Measurements from ENCODE around the genes DHX40, RPS6KB1 and TBX4.

- RRBS = 18% methylated on average over 12 of the region's 61 CpGs
These were observed at the start of gene DHX40 for GRCh38 chr17:59565315-59566014. Gene DHX40, plus strand, starts transcription at chr17:59565610.

DNA sequence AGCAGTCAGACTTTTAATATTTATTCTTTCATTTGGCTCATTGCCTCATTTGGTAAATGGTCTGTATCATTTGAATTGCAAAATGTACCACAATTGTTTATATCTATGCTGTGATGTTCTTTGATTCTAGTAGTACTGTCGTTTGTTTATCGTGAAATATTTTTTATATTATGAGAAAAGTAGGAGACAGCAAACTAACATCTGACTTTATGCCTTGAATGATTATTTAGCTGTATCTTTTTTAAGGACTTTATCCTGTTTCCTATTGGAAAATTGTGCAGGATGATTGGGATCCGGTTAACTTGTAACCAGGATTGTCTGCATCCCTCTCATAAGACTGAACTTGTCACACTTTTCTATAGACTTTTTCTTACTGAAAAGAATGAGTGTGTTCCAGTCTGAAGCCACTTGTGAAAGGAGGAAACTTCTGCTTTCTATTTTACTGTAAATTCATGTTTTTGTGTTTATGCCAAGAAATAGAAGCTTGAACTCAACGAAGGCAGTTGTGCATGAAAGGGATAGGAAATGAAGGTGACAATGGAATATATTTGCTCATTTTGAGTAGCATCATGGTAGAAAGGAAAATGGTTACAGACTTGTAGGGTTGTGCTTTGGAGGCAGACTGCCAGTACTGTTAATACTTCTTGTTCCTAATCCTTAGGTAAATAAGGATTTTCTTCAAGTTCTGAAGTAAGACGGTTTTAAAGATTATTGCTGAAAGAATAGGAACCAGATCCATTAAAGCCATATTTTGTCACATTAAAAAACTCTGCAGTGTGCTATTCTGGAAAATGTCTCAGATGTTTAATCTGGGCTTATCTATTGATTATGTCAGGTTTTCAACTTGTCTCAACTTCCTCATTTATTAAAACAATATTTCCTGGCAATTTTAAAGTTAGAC lies 8.0 kb downstream of the CLTC start:
- RRBS = no CpG with 5 or more reads among the region's 5 CpGs

- RRBS = no CpG with 5 or more reads among the region's 6 CpGs
These were observed 28.4 kb downstream of the CLTC start for GRCh38 chr17:59647954-59648605.

DNA sequence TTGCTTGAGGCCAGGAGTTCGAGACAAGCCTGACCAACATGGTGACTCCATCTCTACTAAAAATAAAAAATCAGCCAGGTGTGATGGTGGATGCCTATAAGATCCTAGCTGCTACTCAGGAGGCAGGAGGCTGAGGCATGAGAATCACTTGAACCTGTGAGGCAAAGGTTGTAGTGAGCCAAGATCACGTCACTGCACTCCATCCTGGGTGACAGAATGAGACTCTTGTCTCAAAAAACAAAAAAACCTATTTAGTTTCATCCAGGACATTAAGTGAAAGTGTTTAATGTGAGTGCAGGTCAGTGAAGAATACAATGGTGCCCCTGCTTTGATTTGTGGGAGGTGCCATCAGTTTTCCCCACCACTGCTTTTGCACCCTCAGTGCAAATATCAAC lies 11.8 kb downstream of the PTRH2 start:
- RRBS = no CpG with 5 or more reads among the region's 2 CpGs

DNA sequence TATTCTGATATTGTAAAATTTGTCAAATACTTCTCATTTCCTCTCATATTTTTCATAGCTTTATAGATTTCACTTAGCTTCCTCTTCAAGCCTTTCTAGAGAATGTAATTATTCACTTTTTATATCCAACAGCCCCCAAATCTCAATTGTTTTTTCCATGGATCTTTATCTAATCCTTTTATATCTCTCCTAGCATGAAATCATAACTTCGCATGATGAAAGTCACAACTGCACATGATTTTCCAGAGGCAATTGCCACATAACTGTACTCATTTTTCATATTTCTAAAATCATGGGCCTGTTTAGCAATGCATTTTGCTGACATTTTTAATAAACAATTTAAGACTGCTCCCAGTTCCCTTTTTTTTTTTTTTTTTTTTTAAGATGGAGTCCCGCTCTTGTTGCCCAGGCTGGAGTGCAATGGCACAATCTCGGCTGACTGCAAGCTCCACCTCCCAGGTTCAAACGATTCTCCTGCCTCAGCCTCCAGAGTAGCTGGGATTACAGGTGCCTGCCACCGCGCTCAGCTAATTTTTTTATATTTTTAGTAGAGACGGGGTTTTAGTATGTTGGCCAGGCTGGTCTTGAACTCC lies 83.5 kb downstream of the VMP1 start:
- RRBS = no CpG with 5 or more reads among the region's 7 CpGs

- RRBS = no CpG with 5 or more reads among the region's 3 CpGs
These were observed 78.1 kb downstream of the TUBD1 start for GRCh38 chr17:59814586-59815085.

- RRBS = no CpG with 5 or more reads among the region's 3 CpGs
These were observed 61.0 kb downstream of the TUBD1 start for GRCh38 chr17:59831652-59832138.

DNA sequence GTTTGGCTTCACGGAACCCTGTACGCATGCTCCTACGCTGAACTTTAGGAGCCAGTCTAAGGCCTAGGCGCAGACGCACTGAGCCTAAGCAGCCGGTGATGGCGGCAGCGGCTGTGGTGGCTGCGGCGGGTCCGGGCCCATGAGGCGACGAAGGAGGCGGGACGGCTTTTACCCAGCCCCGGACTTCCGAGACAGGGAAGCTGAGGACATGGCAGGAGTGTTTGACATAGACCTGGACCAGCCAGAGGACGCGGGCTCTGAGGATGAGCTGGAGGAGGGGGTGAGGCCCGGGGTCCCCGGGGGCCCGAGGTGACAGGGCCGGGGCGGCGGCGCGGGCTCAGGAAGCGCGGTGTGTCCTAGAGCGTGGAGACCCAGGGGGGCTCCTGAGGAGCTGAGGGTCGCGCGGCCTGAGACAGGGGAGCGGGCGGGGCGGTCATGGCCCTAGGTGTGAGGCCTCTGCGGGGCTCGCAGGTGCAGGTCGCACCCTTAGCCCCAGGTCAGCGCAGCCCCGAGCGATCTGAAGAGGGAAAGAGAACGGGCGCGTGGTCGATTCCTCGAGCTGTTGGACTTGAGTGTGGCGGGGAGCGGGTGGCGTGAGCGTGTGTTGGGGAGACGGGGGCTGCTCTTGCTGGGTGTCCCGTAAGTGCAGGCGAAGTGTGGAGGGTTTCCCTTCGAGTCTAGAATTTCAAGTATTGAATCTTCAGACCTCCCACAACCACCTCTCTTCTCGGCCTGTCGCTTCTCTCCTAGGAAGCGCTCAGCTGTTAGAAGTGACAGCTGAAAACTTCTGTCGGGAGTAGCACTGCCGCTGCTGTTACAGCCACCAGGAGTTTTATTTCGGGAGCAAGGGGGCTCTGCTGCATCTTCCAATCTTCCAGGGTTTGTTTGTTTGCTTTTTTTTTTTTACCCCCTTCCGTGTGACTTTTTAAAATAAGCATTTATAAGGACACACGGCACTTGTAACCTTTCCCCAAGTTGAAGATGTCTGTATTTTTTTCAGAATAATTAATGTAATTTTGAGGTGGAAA lies at the start of gene RPS6KB1:
Gene RPS6KB1 (plus strand): TSS at position 76 of the 1,028 bp plus-strand sequence.
- RRBS = 2% methylated on average over 12 of the region's 63 CpGs

DNA sequence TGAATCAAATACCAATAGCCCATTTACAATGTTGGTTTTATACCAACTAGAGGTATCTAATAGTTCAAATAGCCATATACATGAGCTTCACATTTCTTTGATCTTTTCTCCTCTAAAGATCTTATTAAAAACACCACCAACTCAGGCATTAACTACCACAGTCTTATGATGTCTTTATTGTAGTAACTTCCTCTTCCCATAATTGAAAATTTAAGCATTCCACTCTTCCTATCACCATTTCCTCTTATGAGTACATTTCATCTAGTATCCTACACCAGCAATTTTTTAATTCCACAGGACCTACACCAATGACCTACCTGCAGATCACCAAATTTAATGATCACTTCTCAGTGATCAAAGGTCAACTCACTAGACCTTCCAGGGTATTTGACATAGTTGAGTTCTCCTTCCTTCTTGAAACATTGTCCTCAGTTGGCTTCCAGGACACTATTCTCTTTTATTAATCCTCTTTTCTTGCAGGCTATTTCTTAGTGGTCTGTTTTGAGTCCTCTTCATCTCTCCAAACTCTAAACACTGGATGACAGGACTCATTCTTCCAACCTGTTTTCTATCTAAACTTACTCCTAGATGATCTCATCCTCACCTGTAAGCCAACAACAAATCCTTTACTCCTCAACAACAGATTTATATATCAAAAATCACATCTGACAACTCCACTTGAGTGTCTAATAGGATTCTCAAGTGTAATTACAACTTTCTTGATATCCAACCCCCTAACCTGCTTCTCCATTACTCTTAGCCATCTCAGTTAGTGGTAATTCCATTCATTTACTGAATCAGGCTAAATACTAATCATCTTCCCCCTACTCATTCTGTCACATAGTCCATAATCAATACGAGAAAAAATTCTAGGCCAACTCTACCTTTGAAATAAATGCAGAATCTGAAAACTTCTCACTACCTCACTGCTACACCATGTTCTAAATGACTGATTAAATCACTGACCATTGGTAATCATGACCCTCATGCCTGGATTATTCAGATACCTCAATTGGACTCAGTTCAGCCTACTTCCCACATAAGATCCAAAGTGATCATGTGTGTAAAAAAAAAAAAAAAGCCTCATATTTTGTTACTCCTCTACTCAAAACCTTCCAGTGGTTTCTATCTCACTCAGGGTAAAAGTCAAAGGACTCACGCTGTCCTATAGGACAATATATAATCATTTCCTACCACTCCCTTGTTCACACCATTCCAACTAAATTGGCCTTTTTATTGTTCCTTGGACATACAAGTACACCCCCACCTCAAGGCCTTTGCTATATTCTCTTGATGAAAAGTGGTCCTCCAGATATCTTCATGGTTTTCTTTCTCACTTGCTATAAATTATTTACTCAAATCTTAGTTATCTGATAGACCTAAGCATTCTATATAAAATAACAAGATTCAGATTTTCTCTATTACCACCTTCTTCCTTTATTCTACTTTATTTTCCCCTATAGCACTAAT lies 99.7 kb downstream of the USP32 start:
- RRBS = no CpG with 5 or more reads among the region's 2 CpGs

DNA sequence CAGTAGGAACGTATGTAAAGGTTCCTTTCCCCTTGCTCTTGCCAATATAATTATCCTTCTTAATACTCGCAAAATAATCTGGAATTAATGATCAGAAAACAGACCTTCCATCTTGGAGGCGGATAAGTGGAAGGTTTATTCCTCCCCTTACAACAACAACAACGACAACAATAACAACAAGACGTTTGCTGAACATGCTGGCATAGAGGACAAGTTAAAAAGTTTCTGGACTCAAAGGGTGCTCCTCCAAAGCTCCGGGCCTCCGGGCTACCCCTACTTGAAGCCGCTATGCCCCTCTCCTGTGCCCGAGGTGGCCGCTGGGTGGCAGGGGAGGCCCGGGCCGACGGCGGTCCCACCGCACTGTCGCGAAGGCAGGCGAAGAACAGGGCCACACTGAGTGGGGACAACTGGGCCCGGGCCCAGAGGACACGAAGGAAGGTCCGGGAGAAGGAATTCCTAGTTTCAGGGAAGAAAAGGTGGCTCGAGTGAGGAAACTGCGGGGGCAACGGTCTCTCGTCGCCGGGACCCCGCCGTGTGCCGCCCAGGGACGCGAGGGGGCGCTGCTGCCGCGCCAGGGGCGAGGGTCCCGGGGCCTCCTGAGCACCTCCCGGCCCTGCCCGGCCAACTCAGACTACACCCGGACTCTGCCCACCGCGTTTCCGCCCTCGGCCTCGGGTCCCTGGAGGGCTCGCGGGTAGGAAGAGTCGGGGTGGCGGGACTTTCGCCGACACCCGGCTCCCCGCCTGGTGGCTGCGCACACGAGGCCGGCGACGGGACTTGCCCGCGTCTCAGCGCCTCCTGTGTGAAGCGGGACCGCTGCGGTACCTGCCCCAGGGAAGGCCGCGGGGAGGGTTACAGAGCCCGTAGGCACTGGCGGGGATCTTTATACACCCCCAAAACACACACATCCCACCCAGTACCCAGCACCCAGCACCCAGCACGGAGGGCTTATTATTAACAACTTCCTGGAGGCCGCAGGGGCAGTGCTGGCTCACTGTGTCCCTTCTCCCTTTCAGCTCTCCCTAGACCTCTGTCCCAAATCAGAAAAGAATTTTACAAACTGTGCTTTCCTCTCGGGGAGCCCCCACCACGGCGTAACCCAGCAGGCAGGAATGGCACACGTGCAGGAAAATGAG lies 825 bp upstream of the CHCT1 start:
- RRBS = 4% methylated on average over 39 of the region's 74 CpGs

DNA sequence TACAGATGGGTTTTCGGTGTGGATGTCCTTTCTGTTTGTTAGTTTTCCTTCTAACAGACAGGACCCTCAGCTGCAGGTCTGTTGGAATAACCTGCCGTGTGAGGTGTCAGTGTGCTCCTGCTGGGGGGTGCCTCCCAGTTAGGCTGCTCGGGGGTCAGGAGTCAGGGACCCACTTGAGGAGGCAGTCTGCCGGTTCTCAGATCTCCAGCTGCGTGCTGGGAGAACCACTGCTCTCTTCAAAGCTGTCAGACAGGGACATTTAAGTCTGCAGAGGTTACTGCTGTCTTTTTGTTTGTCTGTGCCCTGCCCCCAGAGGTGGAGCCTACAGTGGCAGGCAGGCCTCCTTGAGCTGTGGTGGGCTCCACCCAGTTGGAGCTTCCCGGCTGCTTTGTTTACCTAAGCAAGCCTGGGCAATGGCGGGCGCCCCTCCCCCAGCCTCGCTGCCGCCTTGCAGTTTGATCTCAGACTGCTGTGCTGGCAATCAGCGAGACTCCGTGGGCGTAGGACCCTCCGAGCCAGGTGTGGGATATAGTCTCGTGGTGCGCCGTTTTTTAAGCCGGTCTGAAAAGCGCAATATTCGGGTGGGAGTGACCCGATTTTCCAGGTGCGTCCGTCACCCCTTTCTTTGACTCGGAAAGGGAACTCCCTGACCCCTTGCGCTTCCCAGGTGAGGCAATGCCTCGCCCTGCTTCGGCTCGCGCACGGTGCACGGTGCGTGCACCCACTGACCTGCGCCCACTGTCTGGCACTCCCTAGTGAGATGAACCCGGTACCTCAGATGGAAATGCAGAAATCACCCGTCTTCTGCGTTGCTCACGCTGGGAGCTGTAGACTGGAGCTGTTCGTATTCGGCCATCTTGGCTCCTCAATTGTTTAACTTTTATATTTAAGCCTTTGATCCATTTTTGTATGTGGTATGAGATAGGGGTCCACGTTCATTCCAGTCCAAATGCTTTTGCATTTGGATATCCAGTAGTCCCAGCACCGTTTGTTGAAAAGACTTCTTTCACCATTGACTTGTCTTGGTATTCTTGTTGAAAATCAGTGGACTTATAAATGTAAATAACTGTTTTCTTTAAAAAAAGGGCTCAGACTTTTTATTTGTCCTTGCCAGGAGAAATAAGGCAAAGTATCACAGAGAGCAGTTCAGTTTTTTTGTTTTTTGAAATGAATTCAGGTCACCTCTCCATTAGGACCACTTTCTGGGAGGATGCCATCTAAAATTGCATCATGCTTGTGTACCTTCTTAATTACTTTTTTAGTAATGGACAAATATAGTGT lies 209.4 kb downstream of the BCAS3 start:
- RRBS = no CpG with 5 or more reads among the region's 41 CpGs

GRCh38 chr17:60902312-60902904 lies 224.8 kb downstream of the BCAS3 start:
- RRBS = no CpG with 5 or more reads among the region's 7 CpGs

GRCh38 chr17:61005422-61005718 lies 327.7 kb downstream of the BCAS3 start:
- RRBS = no CpG with 5 or more reads among the region's 5 CpGs

DNA sequence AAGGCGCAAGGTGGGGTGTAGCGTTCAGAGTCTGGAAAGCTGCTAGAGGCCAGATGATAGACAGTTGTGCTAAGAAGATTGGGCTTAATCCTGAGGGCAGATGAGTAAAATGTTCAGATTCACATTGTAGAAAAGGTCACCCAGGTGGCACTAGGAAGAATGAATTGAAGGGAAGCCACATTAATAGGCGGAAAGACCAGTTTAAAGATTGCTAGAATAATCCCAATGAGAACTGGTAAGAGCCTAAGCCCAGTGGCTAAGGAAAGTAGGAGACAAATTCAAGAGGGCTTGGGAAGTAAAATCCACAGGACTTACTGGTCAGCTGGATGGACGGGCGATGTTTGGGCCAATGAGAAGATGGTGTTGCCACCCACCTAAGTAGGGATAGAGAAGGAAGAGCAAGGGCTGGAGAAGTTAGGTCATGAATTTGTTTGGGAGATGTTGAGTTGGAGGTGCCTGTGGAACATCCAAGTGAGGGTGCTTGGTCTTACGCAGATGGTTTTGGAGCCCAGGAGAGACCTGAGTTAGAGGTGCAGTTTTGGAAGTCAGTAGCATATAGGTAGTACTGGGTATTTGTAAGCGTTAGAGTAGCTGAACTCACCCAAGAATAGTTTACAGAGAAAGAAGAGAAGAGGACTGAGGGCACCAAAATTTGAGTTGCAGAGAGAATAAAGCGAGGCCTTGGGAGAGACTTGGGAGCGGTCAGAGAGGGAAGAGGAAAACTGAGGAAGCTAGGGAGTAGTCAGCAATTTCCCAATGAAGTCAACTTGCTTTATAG lies 51.6 kb upstream of the TBX2 start:
- RRBS = no CpG with 5 or more reads among the region's 9 CpGs

- RRBS = 6% methylated on average over 20 of the region's 70 CpGs
These were observed at the start of gene TBX4 for GRCh38 chr17:61452185-61453007. Gene TBX4, plus strand, starts transcription at chr17:61452422.

GRCh38 chr17:61595459-61595979 lies 4.5 kb upstream of the NACA2 start:
- RRBS = no CpG with 5 or more reads among the region's 4 CpGs

DNA sequence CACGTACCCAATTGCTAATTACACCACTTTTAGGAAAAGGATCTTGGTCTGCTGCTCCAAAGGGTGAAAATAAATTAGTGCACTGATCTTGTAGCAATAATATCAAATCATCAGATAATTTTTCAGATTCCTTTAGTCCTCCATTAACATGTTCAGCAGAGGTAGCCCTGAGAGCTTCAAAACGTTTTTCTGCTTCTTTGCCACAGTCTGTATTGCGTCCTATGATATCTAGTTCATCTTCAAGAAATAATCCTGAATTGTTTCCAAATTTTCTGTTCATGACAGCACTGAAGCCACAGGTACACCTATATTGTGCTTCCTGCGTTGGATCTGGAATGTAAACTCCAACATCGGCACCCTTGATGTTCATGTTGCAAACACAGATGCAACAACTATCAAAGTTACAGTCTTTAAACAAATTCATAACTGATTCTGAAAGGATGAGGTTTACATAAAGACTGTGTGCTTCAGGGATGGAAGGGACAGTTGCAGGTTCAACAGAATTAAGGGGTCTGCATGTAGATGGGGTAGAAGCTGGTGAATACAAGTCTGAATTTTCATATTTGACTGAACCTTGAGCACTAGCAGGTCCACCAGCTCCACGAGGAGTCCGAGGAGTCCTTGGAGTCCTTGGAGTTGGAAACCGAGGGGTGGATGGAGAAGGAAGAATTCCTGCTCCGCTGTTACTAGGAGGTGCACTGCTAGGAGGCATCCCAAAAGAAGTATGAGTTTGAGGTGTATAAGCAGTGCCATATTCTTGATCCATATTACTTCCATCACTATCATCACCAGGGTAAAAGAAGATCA lies 54.8 kb upstream of the INTS2 start:
- RRBS = no CpG with 5 or more reads among the region's 9 CpGs

DNA sequence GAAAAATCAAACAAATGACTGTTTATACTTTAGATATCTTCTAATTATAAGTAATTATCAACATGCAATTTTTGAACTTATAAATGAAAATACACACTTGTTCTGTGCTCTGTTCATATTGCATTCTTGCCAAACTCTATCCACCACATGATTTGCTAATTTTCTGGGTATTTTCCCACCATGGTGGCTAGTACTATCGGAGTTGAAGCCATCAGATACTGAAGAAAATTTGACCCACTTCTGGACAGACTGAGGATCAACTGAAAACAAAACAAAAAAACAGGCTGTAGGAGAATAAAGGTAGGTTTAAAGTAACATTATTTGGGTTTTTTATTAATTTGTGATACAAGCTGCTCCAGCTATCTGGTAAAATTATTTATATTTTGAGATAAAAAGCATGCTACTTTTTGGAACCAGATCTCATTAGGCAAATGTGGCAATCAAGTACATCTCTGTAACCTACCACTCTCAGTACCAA lies 35.3 kb downstream of the MED13 start:
- RRBS = no CpG with 5 or more reads among the region's 1 CpG

- RRBS = under 1% methylated on average over 6 of the region's 22 CpGs
These were observed 706 bp upstream of the MED13 start for GRCh38 chr17:62065835-62066133.

DNA sequence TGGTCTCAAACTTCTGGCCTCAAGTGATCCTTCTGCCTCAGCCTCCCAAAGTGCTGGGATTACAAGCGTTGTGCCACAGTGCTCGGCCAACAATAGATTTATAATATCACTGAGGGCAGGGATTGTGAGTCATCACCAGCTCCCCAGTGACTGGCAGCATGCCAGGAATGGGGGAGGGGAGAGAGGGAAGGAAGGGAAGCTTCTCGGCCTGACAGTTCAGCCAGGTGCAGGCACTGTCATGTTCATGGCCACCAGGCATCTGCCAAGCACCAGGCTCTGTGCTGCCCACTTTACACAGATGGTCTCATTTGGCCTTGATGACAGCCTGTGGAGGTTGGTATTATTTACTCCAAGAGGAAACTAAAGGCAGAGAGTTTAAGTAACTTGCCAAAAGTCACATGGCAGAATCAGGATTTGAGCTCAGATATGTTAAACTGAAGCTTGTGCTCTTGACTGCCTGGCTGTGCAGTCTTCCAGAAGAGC lies 7.8 kb upstream of the TLK2 start:
- RRBS = no CpG with 5 or more reads among the region's 3 CpGs

Measured in epithelial cell of prostate (primary cell).